ENCODE measurements around the genes RAB5IF, SLA2 and SRC.

DNA sequence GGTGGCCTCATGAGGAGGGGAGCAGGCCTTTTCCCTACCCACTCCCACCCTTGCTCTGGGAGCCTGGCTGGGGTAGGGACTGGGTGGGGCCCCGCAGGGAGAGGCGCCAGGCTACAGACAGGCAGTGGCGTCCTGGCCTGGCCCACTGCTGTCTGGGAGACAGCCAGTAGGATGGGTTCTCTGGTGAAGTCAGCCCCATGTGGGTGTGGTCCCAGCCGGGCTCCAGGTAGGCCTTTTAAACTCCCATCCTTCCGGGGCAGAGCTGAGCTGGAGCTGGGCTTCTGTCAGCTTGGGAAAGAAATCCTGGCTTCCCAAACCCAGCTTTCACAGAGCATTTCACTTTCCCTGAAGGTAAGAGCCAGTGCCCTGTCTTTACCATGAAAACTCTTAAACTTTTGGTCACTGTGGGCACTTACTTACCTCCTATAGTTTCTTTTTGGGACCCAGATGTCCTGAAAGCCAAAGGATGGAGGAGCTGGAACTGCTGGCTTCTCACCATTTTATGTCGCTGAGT, 68.4 kb upstream of the MYL9 start:
- RRBS: 60% methylated on average over 1 of the region's 6 CpGs

DNA sequence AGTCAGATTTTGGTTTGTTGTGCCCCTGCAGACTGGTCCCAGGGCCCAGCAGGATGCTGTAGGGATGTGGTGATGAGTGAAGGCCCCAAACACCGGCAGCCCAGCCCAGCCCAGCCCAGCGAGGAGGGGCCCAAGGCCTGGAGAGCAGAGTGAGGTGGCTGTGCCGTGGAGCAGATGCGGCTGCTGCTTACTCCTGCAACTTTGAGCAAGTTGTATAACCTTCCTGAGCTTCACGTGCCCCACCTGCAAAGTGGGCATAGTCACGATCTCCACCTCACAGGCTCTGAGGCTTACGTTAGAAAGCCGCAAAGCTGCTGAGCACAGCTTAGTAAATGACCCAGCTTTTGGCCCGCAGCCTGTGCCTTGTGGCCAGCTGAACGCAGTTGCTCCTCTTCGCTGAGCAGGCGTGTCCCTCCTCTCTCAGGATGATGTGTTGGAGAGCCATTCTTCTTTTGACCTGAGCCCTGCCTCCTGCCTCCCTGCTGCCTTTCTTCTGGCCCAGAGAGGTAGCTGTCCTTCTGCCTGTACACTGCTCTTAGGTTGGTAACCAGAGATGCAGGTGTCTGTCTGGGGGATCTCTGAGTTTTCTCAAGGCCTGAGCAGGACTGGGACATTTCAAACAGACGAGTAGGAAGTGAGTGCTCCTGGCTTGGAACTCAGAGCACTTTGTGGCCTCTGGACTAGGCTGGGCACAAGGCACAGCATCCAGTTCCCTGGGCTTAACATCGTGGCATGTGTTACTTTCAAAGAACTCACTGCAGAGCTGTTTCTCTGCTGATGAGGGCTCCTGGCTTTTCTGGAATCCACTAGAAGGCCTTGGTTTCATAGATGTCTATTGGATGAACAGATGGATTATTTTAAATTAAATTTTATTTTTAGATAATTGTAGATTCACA, 47.5 kb upstream of the MYL9 start:
- RRBS: no CpG with 5 or more reads among the region's 14 CpGs

- RRBS: under 1% methylated on average over 36 of the region's 72 CpGs
Measured at GRCh38 chr20:36574457-36575403, 1.3 kb downstream of the TGIF2 start.

- RRBS: under 1% methylated on average over 30 of the region's 107 CpGs
Measured at GRCh38 chr20:36605344-36606447, at the start of gene RAB5IF. Gene RAB5IF (plus strand): TSS chr20:36605779.

GRCh38 chr20:36644677-36644942, 1.4 kb downstream of the SLA2 start:
- RRBS: no CpG with 5 or more reads among the region's 6 CpGs

DNA sequence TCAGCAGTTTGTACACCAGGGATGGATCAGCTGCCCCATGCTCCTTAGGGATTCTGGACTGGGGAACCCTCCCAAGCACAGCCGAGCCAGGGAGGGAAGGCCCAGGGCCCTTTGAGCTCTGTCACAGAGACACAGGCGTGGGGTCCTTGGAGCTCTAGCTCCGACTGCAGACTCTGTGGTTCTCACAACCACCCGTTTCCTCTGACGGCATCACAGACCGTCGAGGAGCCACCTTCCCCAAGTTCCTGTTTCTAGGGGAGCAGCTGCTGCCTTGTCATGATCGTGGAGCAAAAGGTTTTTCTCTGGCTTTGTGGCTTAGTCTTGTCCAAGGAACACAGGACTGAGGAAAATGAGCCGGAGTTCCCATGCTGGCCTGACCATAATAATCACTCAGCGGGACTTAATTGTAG, at the start of gene SLA2:
SLA2 (minus strand) TSS at position 166 of the 410 bp plus-strand sequence.
- RRBS: no CpG with 5 or more reads among the region's 10 CpGs

DNA sequence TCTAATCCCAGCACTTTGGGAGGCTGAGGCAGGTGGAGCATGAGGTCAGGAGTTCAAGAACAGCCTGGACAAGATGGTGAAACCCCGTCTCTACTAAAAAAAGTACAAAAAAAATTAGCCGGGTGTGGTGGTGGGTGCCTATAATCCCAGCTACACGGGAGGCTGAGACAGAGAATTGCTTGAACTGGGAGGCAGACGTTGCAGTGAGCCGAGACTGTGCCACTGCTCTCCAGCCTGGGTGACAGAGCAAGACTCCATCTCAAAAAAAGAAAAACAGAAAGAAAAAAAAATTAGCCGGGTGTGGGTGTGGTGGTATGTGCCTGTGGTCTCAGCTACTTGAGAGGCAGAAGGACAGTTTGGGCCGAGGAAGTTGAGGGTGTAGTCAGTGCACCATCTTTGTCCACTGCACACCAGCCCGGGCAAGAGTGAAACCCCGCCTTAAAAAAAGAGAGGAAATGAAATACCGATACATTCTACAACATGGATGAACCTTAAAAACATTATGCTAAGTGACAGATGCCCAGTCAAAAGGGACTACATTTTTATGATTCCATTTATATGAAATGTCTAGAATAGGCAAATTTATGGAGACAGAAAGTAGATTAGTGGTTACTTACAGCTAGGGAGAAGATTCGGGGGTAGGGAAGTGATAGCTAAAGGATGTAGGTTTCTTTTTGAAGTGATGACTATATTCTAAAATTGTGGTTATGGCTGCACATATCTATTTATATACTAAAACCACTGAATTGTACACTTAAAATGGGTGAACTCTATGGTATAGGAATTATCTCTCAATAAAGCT, 52.4 kb downstream of the RBL1 start:
- RRBS: no CpG with 5 or more reads among the region's 11 CpGs

- RRBS: no CpG with 5 or more reads among the region's 4 CpGs
Measured at GRCh38 chr20:37303510-37304104, 14.2 kb downstream of the MANBAL start.

GRCh38 chr20:37316130-37316977, 26.9 kb downstream of the MANBAL start:
- RRBS: no CpG with 5 or more reads among the region's 17 CpGs

GRCh38 chr20:37345522-37346507, at the start of gene SRC:
Gene SRC (plus strand): TSS chr20:37346140.
- RRBS: 1% methylated on average over 38 of the region's 94 CpGs

DNA sequence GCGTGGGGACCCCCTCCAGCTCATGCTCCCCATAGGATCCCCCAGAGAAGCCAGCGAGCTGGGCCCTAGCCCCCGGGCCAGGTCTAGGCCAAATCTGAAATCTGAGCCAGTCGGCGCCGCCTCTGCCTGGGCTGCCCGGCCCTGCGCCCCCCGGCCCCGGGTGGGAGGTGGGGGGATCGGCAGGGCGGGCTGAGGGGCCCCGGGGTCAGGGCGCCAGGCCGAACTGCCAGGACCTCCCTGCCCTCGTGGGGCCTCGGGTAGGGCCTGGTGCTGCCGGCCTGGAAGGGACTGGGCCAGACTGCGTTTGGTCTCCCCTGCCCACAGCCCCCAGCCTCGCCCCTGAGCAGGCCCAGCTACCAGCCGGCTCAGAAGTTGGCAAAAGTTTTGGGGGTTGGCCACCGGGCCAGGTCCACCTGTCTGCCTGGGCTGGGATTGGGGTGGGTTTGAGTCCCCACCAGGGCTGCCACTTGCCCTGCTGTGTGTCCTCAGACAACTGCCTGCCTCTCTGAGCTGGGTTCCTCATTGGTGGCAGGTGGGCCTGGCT, 640 bp downstream of the SRC start:
- RRBS: 10% methylated on average over 16 of the region's 22 CpGs

DNA sequence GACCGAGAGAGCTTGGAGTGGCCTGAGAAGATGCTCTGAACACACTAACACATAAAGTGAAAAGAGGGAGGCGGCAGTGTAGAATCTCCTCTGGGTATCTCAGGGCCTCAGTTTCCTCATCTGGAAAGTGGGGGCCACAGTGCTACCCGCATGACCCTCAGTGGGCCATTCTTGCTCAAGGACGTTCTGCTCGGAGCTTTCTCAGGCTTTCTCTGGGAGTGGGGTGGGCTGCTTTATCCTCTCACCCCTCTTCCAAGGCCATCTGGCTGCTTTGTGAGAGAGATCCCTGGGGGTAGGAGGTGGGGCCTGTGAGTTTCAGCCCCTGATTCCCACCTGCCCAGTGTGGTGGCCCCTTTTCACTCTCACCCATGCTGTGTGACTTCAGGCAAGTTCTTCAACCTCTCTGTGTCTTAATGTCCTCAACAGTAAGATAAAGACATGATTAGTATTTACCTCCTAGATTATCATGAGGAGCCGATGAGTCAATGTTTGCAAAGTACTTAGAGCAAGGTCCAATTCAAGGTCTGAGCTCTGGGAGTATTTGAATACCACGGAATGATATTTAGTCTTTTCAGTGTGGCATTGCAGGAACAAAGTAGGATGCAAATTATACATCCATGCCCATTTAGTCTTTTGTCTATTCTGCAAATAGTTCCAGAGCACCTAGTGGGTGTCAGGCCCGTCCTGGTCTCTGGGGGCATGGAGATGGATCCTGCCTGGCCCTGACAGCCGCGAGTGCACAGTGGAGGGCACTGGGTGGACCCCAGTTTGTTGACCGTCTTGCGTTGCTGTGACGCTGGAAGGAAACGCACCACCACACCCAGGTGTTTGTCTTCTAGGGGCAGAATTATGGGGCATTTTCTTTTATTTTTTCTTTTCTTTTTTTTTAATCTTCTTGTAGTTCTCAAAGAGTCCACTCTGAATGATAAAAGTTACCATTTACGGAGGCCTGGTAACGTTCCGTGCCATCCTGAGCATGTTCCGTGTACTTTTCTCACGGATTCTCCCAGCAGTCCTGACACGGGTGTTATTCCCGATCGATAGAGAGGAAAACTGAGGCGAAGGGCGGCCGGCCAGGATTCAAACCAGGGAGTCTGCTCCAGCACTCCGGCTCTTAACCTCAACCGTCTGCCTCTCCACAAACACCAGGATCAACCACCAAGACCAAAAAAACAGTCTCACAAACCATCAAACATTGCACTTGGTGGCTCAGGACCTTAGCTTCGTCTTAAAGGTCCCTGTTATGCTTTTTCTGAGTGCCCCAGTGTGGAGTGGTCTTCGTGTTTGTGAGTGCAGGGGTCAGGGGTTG, 34.5 kb downstream of the SRC start:
- RRBS: no CpG with 5 or more reads among the region's 29 CpGs

- RRBS: no CpG with 5 or more reads among the region's 2 CpGs
Measured at GRCh38 chr20:37418418-37418617, 72.4 kb downstream of the SRC start.

GRCh38 chr20:37491269-37491823, 29.7 kb upstream of the NNAT start:
- RRBS: no CpG with 5 or more reads among the region's 1 CpG

GRCh38 chr20:37503135-37504132, 17.6 kb upstream of the NNAT start:
- RRBS: no CpG with 5 or more reads among the region's 5 CpGs

DNA sequence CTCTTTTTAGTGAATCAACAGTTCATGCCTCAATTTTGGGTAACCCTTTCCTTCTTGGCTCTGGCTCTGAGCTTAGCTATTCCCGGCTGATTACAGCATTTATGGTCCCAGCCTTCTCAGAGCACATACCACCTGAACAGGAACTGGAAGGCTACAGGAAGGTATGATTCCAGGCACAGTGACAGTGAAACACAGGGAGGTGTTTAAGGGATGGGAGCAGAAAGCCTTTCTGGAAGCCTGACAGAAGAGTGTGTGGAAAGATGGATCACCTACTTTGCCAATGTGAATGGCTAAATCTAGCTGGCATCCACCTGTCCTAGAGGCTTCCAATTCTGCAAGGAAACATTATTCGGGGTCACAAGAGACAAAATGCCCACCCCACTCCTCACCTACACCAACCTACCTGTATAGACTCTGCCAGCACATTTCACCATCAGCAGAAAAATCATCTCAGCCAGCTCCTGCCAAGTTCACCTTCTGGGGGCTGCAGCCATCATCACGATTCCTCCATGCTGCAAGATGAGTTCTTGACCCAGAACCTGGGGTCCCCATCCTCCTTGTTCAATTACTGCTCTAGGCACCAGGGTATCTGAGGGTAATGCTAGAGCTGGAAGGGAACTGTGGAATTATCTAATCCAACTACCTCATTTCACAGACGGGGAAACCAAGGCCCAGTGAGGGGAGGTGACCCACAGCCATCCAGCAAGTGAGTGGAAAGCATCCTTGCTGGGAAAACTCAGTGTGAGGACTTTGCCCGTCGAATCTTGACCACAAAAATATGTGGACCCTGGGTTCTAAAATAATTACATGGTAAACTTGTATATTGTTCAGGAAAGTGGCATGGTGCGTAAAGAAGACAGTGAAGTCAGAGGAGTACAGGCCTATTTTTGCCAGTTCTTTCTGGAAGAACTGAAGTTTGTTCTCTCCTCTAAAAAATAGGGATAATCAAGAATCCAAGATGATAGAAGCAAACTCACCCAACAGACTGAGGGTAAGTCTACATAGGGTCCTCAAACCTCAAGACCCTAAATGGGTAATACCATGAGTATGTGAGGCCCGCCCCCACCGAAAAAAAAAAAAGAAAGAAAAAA, 12.0 kb upstream of the NNAT start:
- RRBS: no CpG with 5 or more reads among the region's 9 CpGs

GRCh38 chr20:37804378-37805138, 98.4 kb upstream of the VSTM2L start:
- RRBS: no CpG with 5 or more reads among the region's 11 CpGs

DNA sequence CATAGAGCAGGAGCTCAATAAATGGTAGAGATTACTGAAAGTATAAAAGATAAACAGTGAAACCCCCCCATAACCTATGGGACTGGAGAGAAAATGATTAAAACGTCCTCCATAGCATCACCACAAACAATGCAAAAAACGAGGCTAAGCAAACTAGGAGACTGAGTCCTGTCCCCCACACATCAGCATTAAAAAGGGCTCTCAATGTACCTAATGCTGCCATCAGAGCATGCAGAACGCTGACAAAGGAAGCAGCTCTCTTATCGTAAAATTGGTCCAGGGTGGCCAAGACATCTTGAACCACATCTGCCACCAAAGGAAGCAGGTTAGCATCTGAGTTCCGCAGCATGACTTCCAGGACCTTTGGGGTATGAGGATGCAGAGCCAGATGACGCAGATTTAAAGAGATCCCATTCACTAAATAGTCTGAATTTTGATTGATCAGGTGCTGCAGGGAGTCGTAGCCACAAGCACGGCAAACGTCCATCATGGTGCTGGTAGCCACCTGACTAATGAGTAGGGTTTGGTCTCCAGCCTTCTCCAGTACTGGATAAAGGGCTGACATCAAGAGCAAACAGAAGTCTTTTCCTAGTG, 21.9 kb downstream of the TTI1 start:
- RRBS: no CpG with 5 or more reads among the region's 9 CpGs

- RRBS: no CpG with 5 or more reads among the region's 17 CpGs
Measured at GRCh38 chr20:38032906-38033316, 345 bp downstream of the TTI1 start.

- RRBS: no CpG with 5 or more reads among the region's 4 CpGs
Measured at GRCh38 chr20:38069848-38070678, 36.5 kb downstream of the RPRD1B start.

Data from HCT116 (cell line).